BJ (cell line): ENCODE measurements around the gene TTC28.

GRCh38 chr22:27949161-27949879 lies 30.3 kb upstream of the PITPNB start:
- CAGE, long polyA plus RNA, result no peak
- RRBS, result no CpG with 5 or more reads among the region's 5 CpGs

GRCh38 chr22:27982897-27983859 lies 64.1 kb upstream of the PITPNB start:
- CAGE, long polyA plus RNA, result no peak
- RRBS, result 83% methylated on average over 6 of the region's 29 CpGs

DNA sequence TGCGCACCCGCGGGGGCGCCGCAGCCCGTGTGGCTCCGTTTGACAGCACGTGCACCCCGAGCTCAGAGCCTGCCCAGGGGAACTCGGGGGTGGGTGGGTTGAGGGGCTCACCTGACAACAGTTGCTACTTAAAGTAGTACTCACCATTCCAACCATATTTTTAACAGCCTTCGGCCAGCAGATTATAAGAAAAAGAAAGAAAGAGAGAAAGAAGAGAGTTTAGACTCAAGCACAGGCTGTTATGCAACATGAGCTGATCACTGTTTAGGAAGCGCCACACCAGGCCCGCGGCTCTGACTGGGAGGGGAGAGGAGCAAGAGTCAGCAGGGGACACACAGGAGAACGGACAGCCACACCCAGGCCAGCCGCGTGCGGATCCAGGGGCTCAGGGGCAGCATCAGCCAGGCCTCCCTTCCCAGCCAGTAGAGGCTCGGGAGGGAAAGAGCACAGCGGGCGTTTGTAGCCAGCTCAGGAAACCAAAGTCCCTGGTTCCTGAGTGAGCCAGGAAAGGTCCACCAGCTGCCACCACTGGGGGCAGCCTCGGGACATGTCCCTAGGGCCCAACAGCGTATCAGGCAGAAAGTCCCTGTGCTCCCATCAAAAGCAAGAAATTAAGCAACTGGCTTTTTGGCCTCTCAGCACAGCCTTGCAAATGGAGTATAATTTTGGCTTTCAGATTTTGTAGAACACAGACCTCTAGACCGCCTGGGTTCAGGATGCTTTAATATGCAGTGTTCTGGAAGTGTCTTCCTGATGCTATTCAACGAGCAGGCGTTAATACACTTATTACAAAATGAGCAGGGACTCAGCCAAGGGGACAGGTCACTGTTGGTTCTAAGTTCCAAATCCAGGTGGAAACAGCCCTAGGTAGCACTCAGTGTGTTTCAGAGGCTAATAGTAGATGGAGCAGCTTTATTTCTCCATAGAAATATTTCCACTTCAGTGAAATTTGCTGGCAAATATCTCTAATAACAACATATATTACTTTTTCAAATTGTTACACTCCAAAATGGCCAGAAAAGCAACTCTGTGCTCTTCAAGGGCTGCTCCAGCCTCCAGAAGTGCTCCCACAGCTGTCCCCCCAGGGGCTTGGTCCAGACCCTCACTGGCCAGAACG lies 71.9 kb upstream of the PITPNB start:
- CAGE, long polyA plus RNA, result no peak
- RRBS, result no CpG with 5 or more reads among the region's 27 CpGs

GRCh38 chr22:28679480-28680408 lies at the start of gene TTC28:
TTC28 (minus strand) TSS chr22:28679840.
- CAGE, long polyA plus RNA, result no peak
- RRBS, result no CpG with 5 or more reads among the region's 124 CpGs

DNA sequence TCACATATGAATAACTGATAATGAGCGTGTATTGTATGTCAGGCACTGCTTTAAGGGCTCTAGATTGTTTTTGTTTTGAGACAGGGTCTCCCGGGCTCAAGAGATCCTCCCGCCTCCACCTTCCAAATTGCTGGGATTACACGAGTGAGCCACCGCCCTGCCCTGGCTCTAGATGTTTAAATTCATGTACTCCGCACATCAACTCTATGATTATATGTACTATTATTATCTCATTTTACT lies 316 bp upstream of the CCDC117 start:
- CAGE, long polyA plus RNA, result no peak
- RRBS, result no CpG with 5 or more reads among the region's 6 CpGs

GRCh38 chr22:28808627-28809125 lies 36.2 kb downstream of the CCDC117 start:
- CAGE, long polyA plus RNA, result no peak
- RRBS, result no CpG with 5 or more reads among the region's 1 CpG

- CAGE, long polyA plus RNA, result no peak
- RRBS, result 36% methylated on average over 2 of the region's 12 CpGs
These were observed 28.6 kb downstream of the ZNRF3 start for GRCh38 chr22:28911685-28912694.

GRCh38 chr22:28955886-28956321 lies 72.5 kb downstream of the ZNRF3 start:
- CAGE, long polyA plus RNA, result no peak
- RRBS, result no CpG with 5 or more reads among the region's 4 CpGs

DNA sequence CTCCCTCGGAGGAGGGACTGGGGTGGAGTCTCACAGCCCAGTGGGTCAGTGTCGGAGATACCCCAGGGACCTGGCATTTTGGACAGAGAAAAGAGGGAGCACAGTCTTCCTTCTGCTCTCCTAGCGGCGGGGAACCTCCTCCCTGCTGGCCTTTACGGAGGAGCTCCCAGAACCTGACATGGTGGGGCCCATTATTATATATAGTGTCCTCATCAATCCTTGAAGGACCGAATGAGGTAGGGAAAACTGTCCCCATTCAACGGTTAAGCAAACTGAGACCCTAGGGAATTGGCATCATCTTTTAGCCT lies 831 bp downstream of the EMID1 start:
- CAGE, long polyA plus RNA, result no peak
- RRBS, result no CpG with 5 or more reads among the region's 7 CpGs

DNA sequence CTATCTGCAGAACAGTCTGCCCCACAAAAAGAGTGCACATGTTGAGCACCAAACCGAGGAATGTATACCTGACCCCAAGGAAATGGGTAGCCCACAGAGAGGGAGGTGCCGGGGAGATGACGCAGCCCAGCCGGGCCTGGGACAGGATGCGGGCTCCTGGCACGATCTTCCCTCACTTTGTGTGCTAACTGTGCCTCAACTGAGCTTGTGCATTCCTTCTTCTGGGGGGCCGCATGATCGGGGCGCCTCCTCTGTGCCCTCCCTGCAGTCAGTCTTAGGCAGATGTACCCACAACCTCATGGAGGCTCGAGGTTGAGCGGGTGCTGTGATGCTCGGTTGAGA lies 2.3 kb downstream of the GAS2L1 start:
- CAGE, long polyA plus RNA, result no peak
- RRBS, result no CpG with 5 or more reads among the region's 12 CpGs

DNA sequence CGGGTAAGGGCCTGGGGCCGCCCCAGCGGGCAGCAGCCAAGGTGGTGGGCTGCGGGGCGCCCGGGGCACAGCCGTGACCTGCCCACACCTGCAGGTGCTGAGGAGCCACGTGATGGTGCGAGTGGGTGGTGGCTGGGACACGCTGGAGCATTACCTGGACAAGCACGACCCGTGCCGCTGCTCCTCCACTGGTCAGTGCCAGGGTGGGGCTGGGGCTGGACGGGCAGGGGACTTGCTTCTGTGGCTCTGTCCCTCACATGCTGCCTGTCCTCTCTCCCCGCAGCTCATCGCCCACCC lies 4.0 kb downstream of the GAS2L1 start:
- CAGE, long polyA plus RNA, result no peak
- RRBS, result no CpG with 5 or more reads among the region's 16 CpGs

- CAGE, long polyA plus RNA, result no peak
- RRBS, result no CpG with 5 or more reads among the region's 20 CpGs
These were observed 1.4 kb downstream of the RASL10A start for GRCh38 chr22:29313995-29314557.

DNA sequence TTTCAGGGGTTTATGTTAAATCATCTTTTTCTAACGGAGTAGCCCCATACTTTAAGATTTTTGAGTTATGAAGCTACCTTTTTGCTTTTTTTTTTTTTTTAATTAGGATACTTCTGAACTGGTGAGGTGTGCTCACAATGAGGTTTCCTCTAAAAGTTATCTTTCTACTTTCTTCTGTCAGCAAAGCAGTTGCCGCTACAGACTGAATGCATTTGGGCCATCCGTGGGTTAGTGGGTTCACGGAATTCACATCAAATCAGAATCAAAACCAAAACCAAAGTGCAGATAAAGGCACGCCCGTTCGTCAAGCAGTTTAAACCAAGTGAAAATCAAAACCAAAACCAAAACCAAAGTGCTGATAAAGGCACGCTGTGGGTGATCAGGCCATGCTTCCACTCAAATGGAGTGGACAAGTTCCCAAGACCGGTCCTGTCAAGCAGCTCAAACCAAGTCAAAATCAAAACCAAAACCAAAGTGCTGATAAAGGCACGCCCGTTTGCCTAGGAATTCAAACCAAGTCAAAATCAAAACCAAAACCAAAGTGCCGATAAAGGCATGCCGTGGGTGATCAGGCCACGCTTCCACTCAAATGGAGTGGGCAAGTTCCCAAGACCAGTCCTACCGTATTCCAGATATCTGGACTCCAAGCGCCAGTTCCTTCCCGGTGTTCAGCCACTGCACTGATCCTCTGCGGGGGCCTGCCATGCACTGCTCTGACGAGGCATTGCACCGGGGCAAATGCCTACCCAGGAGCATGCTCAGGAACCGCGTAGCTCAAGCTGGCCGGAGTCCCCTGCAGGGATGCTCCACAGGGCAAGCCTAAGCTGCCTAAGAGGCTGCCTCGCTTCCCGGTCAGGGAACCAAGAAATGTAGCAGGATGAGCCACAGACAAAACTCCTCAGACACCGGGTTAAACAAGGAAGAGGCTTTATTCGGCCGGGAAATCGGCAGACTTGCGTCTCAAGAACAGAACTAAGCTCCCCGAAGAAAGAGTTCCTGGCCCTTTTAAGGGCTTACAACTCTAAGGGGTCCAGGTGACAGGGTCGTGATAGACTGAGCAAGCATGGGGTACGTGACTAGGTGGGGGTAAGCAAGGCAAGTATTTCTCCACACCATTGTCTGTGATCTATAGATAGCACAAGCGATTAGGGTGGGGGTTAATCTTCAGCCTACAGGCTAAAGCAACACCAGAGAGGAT lies 26.8 kb upstream of the AP1B1 start:
- CAGE, long polyA plus RNA, result no peak
- RRBS, result 38% methylated on average over 3 of the region's 34 CpGs

DNA sequence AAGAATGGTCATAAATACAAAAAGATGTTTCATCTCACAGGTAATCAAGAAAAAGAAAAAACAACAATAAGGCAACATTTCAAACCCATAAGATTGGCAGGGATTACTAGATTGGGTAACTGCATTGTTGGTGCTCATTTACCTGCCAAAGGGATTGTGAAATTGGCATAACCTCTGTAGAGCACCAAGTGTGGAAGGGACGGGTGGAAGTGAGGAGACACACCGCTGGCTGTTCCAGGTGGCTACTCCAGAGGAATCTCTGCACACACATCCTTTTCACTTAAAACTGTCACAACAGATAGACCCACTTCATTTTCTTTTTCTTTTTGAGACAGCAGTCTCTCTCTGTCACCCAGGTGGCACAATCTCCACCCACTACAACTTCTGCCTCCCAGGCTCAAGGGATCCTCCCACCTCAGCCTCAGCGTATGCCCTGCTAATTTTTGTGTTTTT lies 44.9 kb downstream of the NF2 start:
- CAGE, long polyA plus RNA, result no peak
- RRBS, result no CpG with 5 or more reads among the region's 3 CpGs

DNA sequence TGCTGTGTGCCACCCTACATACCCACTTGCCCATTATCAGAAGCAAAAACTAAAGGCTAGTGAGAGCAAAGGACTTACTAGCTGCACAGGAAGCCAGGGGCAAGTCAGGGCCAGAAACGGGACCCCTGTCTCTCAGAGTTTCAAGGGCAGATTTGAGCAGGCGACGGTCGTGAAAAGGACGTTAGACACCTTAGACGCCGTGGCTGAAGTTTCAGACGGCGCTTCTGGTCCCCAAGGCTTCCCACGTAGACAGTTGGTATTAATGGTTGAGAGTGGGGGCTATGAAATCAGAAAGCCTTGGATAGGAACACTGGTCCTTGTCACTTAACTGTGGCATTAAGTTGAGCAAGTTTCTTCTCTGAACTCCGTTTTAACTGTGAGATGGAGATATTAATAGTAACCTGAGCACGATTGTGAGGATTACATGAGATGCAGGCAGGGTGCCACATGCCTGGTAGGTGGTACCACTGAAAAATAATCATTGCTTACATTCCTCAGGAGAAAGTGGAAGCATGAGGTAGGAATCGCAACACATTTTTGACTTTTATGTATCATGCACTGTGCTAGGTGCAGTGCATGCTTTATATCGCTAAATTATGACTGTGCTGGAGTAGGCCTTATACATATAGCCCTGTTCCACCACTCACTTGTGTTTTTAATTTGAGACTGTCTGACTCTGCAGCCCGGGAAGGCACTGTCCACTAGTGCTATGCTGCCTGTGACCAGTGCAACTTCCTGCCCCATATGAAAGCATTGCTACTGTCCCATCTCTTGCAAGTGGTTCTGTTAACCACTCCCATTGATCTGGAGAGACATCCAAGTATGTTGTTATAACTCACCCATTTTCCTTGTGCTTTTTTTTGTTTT lies 829 bp downstream of the UQCR10 start:
- CAGE, long polyA plus RNA, result no peak
- RRBS, result no CpG with 5 or more reads among the region's 15 CpGs

- CAGE, long polyA plus RNA, result no peak
- RRBS, result no CpG with 5 or more reads among the region's 6 CpGs
These were observed 17.7 kb upstream of the ASCC2 start for GRCh38 chr22:29855755-29856144.

DNA sequence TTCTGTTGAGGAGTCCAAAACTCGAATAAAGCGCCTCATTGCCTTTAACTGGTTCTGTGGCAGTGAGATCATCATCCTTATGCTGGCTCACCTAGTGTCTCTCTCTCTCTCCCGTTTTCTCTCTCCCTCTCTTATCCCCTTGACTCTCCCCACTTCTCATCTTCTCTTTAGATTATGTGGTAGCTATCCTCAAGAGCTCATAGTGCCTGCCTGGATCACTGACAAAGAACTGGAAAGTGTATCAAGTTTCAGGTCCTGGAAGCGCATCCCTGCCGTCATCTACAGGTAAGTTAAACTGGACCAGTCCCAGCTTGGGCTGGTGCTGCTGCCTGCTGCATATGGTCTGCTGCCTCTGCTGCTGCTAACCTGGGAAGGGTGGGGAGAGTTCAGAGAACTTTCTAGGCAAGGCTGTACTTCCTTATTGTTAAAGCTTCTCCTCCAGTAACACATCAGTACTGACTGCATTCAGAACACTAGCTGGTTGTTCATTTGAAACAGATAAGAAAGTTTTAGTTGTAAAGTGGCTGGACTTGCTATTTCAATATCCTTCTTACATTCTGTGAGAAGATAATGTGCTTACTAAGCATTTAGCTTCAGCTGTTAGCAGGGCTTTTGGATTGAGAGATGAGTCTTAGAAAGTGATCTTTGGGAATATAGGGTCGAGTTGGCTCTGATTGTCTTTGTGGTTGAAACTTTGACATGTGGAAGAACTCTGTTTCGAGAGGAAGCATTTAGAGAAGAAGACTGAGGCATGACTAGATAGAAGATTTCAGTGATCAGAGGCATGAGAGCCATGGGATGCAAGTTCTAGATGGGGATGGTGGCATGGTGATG lies 77.3 kb upstream of the HORMAD2 start:
- CAGE, long polyA plus RNA, result no peak
- RRBS, result no CpG with 5 or more reads among the region's 7 CpGs

DNA sequence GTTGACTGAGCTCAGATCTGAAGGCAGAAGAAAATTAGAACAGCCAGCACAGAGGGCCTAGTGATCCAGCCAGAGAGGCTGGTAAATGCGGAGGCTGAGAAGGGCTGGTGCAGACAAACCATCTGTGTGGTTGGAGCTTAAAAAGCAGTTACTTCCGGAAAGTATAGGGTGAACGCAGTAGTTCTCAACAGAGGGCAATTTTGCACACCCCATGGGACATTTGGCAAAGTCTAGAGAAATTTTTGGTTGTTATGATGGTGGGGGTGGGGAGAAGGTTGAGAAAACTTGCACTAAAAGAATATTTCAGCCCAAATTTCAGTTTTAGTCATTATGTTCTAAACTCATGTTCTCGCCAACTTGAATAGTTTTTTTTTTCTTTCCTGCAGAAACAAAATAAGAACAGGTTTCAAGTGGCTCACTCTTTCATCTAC lies 1.5 kb upstream of the HORMAD2 start:
- CAGE, long polyA plus RNA, result no peak
- RRBS, result no CpG with 5 or more reads among the region's 4 CpGs

GRCh38 chr22:30245449-30246321 lies 874 bp downstream of the LIF start:
- CAGE, long polyA plus RNA, result no peak
- RRBS, result 17% methylated on average over 19 of the region's 32 CpGs

DNA sequence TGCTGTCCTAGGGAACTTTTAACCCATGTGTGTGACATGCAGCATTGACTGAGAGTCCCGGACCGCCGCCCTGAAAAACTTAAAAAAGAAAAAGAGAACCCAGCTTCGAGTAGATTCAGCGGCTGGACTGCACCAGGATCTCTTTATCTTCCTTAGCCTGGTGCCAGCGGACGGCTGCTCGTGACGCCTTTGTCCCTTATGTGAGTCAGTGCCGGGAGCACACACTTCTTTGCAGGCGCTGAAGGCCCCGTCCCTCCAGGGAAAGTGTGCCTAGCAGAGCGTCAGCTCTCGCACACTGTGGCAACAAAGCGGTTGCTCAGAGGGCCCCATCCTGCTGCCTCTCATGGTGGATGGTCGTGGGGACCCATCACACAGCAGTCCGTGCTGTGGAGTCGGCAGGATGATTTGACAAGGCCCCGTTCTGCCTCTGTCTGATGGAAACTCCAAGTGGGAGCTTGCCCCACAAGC lies 7.9 kb downstream of the OSM start:
- CAGE, long polyA plus RNA, result no peak
- RRBS, result no CpG with 5 or more reads among the region's 19 CpGs